Parotid gland (tissue), 1 donor: ENCODE measurements around the gene TTC13.

DNA sequence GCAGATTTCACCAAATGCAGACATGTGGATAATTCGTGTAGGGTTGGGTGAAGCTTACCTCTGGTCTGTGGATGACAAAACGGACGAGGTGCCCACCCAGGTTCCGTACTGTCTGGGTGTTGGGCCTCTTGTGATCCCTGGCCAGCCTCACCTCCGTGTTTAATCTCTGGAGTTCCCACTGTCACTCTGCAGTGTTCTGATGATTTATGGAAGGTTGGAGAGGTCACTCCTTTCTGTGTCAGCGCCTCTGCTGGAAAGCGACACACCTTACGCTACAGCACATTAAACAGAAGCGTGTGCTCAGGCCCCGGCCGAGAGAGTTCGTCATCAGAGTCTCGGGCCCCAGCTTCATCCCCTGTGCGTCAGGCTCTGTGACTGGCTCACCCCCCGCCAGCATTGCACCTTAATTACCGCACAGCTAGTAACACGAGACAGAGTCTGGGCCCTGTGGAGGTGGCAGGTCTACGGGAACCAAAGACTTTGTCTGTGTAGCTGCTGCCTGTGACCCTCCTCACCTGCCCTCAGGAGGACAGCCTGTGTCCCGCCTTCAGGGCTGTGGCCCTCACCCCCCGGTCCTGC lies 157.8 kb downstream of the PGBD5 start:
- PRO-cap: no peak

DNA sequence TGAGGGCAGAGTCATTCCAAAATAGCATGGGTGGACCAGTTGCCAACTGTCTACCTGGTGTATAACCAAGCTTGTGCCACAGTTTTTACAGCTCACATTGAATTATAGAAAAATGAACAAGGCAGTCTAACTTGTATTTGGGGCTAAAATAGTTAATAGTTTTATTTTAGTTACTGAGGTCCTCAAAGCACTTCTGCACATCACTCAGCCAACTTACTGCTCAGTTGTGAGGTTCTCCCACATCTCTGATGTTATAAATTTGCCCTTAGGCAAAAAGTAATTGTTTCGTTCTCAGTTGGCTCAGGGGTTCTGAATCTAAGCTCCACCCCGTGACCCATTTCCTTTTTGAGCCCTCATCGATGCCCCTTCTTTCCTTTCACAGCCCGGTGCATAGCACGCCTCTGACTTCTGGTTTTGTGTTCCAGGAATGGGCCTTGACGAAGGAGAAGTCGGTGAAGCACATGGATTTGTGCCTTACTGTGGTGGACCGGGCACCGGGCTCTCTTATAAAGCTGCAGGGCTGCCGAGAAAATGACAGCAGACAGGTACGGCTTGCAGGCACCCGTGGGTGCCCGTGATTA lies 152.0 kb downstream of the PGBD5 start:
- PRO-cap: no peak

GRCh38 chr1:230487642-230488391 lies 61.7 kb upstream of the PGBD5 start:
- PRO-cap: no peak

DNA sequence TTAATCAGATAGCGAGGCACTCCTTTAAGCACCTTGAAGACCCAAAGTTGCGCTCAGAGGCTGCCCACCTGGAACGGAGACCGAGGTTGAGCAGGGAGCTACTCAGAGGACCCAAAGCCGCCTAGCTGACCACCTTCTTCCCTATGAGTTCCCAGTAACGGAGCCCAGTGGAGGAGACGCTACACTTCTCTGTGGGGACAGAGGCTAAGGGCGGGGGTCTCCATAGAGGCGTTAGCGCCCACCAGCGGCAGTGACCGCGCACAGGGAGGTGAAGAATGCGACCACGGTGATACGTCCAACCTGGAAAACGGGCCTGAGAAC lies 500 bp upstream of the COG2 start:
- PRO-cap: no peak

GRCh38 chr1:230707439-230708345 lies 6.2 kb downstream of the AGT start:
- PRO-cap: no peak

GRCh38 chr1:230751064-230751605 lies 3.9 kb downstream of the CAPN9 start:
- PRO-cap: no peak

DNA sequence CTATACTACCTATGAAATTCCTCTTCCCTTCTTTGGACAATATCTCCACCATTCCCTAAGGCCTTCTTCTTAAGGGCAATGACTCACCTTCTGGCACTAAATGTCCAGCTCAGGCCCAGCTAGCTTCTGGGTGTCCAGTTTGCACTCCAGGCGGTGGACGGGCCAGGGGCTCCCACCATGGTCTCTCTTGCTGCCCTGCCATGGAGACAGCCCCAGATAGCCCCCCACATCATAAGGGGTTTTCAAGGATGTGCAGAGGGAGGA lies 43.8 kb downstream of the C1orf198 start:
- PRO-cap: no peak

- PRO-cap: no peak
These were observed 35.9 kb downstream of the TTC13 start for GRCh38 chr1:230942594-230943414.

DNA sequence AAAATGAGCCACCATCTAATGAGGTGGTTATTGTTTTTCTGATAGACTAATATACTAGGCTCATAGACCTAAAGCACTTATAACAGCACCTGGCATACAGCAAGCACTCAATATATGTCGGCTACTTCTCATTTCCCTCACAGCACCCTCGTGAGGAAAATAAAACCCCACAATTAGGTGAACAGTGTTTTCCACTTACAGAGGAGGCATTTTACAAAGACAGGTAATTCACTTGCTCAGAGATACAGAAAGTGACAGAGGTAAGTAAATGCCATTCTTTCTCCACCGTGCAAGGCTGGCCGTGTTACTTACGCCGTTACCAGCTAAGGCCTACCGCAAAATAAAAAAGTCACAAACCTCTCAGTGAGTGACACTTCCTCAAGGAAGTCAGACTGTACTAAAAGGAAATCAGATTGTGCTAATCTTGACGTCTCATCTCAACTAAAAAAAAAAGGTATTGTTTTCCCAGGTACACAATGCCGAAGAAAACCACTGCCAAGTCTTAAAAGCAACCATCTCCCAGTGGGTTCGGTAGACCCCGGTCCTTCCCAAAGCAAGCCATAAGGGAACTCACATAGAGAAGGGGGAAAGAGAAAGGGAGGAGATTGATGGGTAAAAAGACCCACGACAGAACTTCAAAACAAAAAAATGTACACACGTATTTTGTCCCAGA lies 1.4 kb downstream of the TTC13 start:
- PRO-cap: no peak

DNA sequence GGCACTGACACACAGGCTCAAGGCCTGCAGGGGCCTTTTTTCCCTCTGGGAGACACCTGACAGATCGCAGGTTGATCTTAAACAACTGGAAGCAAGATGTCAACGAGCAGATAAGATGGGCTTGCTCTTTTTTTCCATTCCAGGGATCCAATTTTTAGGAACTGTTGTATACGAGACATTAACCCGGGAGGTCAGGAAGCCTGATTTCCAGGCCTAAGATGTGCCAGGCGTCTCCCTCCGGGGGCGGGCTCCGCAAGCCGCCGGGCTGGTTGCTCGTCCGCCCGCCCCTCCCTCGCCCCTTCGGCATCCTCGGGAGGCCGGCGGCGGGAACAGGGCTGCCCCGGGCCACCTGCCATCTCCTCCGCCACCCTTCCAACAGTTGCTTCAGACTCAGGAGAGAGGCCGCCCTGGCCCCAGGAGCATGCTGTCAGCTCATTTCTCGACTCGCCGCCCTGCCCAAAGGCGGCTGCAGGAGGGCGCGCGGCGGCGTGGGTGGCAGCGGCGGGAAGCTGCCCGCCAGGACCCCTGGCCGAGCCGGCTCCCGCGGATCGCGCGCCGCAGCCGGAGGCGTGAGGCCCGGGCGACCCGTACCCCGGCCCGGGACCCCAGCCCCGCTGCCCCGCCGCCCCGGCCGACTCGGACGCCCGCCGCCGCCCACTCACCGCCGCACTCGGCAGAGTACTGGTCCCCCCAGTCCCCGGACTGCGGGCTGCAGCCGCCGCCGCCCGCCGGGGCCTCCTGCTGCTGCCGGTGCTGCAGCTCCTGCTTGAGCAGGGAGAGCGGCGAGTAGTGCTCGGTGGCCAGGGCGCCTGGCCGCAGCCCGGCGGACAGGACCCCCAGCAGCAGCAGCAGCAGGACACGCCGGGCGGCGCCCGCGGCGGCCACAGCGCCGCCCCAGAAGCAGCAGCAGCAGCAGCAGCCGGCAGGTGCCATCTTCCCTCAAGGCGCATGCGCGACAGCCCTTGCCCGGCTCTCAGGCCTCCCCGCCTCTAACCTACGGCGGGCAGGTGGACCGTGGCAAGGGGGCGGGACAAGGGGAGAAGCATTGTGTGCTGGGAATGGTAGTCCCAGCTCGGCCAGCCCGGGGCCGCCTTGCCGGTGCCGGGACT lies at the start of gene TTC13:
Gene TTC13 (minus strand): TSS at position 964 of the 1,109 bp plus-strand sequence.
- PRO-cap: bidirectional peak, plus-strand start outside the sequence, minus-strand start at position 991 of the sequence

DNA sequence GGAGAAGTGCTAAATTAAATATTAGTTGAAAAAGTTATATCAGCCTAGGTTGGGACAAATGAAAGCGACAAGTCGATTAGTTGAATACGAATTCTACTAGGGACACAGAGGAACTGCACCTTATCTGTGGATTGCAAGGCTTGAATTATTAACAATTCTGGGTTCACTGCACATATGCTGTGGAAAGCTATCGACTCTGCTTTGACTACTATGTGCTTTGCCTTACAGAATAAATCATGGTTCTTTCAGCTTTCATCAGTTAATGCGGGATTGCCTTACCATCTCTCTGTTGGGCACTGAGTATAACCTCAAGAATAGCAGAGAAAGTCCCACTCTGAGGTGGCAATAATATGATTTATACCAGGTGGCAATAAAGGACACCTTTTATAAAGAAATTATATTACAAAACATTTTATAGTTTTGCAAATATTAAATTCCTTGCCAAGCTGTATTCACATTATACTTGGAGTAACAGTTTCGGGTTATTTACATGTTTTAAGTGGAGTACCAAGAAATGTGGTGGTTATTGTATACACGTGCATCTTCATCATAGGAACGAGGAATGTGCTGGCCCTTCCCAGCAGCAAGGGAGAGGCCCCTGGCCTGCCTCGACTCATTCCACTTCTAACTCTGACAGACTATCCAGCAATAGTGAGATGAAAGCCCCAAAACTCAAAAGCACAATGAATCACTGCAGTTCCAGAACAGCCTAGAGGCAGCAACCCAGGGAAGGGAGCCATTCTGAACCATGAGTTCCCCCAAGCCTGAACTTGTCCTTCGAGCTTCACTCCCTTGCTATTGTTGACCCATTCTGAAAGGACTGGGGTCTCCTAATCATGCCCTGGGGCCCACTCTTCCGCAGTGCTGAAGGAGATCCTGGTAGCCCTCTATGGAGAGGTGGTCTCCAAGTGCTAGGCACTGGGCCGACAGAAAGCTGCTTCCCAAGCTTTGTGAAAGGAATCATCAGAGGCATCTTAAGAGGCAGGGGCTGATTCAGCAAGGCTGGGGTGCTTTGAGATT lies 23.2 kb downstream of the FAM89A start:
- PRO-cap: no peak

GRCh38 chr1:231020266-231020940 lies 19.7 kb downstream of the FAM89A start:
- PRO-cap: no peak

GRCh38 chr1:231234132-231234598 lies 6.8 kb downstream of the C1orf131 start:
- PRO-cap: no peak

DNA sequence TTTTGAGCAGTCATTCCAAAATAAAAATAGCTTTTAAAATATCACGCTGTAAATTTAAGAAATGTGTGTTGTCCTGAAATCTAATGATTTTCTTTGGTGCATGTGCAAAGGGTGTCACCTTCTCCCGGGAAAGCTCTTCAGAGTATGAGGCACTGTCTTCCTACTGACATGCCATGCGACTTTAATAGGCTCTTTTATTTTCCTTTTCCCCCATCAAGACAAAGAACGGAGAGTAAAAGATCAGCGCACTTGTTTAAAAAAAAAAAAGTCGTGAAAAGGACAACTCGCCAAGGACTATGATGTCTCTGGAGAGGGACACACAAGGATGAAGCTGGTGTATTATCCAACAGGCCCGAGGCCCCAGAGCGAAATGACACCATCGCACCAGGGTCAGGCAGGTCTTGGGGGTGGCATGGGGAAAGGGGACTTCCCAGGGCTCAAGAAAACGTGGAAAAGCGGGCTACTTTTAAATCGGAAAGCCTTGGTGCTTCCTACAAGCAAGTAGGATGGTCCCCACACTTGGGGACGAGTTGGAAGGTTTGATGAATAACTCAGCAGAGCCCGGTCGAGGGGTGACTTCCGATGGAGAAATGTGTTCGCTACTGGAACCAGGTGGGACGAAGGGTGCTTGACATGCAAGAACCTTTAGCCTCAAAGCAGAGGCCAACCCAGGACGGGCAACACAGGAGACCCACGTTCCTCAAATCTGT lies 539 bp downstream of the C1orf131 start:
- PRO-cap: no peak

DNA sequence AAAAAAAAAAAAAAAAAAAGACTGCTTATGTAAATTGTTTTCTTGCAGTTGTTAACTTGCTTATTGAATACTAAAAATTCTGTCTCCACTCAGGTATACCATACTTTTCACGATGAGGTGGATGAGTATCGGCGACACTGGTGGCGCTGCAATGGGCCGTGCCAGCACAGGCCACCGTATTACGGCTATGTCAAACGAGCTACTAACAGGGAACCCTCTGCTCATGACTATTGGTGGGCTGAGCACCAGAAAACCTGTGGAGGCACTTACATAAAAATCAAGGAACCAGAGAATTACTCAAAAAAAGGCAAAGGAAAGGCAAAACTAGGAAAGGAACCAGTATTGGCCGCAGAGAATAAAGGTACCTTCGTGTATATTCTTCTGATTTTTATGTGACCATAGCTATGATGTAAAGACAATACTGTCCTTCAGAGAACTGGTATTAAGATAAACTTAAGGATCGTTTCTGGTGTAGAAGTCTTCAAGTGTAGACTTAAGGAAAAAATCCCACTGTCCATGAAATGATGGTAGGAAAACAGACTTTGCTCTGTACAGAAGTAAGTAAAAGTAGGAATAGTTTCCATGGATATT lies 13.2 kb downstream of the SPRTN start:
- PRO-cap: no peak

GRCh38 chr1:231408091-231408563 lies 14.0 kb downstream of the EGLN1 start:
- PRO-cap: no peak

DNA sequence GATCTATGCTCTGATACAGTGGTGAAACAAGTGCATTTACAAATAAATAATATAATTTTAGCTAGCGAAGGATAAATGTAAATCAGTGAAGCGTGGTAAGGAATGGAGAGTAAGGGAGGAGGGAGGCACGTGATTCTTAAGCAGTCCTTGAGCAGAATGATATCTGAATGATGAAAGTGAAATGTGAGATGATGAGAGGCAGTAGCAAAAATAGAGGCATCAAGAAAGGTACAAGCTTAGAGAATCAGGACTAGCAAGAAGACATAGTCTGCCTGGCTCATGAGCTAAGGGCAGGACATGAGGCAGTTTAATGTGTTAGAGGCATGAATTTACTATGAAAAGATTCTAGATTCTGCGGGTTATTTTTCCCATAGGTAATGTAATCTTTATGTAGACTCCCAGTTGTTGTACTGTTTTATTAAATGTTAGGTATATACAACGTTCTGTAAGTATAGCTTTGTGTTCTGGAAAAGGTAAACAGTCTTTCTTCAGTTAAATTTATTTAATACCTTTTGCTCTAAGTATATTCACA lies 6.4 kb downstream of the TSNAX start:
- PRO-cap: no peak

DNA sequence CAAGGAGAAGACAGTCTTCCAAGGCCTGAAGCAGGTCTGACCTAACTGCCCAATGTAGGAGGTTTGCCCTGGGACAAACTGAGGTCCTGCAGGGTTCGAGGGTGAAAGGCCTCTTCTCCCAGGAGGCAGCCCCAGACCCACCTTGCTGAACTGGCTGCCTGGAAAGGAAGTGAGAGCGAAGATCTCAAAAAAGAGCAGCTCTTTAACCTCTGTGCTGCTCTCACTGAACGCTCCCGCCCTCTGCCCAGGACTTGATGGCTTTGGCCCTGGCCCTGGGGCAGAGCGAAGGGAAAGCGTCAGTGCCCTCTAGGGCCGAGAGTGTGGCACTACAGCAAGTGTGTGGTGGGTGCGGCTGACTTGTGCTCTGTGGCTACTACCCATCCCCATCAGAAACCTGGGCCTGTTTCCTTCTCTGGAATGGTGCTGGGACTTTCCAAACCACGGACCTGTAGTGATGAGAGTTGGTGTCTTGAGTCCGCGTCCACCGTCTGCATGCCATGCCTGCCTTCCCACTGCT lies 180.0 kb downstream of the DISC1 start:
- PRO-cap: no peak

DNA sequence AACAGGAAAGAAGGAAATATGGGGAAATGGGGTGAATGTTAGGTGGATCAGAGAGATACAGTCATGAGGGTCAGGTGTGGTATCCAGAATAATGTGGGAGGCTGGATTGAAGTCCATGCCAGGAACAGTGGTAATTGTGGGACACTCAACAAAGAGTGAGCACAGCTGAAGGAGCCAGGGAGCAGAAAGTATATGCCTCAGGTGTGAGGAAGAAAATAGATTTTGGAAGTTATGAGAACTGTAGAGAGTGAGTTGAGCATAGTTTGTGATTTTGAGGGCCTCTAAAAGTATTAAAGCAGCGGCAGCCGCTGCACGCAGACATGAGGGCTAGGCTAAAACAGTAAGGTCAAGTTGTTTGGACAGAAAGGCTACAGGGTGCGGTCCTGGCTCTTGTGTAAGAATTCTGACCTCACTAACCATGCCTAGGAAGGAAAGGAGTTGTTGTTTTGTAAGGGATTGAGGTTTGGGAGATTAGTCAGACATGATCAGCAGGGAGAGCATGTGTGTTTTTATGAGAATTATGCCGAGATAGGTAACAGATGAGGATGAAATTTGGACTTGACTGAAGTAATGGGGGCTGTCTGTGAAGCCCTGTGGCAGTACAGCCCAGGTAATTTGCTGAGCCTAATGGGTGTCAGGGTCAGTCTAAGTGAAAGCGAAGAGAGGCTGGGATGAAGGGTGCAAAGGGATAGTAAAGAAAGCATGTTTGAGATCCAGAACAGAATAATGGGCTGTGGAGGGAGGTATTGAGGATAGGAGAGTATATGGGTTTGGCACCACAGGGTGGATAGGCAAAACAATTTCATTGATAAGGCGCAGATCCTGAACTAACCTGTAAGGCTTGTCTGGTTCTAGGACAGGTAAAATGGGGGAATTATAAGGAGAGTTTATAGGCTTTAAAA lies 205.6 kb downstream of the DISC1 start:
- PRO-cap: no peak

DNA sequence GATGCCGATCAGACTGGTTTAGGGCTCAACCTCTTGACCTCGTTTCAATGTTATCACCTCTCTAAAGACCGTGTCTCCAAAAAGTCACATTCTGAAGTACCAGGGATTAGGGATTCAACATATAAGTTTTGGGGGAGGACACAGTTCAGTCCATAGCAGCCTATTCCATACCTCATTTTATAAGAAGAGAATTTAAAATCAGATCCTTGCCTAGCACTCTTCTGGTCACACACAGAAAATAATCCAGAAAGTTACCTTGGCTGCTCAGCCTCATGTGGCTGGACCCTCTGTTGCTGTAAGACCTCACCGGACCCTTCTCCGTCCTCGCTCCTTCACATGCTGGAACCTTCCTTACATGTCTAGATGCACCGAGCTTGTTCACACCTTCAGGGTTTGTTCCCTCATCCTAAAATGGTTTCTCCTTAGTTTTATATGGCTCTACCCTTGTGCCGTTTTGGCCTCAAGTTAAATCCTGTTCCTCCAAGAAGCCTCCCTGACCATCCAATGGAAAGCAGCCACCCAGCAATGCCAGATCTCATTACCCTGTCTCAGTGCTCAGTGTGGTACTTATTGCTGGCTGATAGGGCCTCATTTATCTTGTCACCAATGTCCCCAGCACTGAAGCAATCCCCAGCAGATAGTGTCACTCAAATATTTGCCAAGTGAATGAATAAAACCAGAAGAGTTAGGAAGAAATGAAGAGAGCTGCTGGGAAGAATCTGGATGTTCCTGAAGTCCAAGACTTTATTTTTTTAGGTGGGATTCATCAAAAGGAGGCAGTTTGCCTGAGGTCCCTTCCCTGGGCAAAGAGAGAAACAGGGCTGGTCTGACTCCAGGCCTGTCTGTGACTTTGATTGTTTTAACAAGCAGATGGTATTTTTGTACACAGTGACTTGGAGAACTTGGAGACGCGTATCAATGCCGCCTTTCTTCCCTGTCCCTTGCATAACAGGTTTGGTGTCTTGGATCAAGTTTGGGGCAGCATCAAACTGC lies 221.0 kb downstream of the DISC1 start:
- PRO-cap: no peak